Frontal cortex (tissue), 2 donors: ENCODE results near the genes TUBD1, TBX2 and BRIP1.

DNA sequence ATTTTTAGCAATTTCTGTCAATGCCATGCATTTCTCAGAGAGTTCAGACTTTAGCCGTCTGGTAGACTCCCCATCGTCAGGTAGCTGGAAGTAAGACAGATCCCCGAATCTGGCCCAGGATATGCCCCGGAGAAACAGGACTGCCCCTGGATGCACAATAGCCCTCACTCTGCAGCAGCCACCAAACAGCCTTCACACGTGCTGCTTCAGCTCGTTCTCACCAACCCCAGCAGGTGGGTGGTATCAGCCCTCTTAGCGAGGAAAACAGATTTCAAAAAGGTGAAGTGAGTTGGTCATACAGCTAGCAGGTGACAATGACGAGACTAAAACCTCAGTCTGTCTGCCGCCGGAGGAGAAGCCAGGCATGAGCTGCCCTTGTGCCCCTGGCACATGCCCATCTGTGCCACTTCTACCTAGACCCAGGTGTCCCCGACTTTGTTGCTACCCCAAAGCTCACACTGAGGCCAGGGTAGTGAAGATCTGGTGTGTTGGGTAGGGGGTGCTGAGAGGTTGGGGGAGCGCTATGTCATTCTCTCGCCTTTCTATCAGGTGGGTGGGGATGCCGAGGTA lies 92.5 kb downstream of the YPEL2 start:
- RAMPAGE, long total RNA = no peak

GRCh38 chr17:59436776-59437406 lies 105.4 kb downstream of the YPEL2 start:
- RAMPAGE, long total RNA = no peak

DNA sequence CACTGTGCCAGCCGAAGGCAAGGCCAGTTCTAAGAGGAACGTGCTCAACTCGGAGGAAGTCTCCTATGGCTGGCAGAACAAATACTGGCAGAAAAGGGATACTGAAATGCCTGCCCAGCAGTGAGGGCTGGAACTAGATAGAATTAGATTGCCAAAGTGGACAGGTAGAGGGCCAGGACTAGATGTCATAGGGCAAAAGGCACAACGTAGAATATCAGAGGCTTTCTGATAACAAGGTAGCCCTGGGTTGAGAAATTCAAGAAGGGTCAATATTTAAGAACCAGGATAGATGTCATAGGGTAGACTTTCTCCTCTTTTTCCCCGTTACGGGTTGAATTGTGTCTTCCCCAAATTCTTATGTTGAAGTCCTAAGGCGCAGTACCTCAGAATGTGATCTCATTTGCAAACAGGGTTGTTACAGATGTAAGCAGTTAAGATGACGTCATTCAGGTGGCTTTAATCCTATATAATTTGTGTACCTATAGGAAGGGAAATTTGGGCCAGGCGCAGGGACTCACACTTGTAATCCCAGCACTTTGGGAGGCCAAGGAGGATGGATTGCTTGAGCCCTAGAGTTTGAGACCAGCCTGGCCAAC lies 99.6 kb upstream of the DHX40 start:
- RAMPAGE, long total RNA = no peak

- RAMPAGE, long total RNA = no peak
Measured at GRCh38 chr17:59616369-59616819, 3.3 kb upstream of the CLTC start.

- RAMPAGE, long total RNA = no peak
Measured at GRCh38 chr17:59654829-59655671, 35.4 kb downstream of the CLTC start.

GRCh38 chr17:59783234-59783546 lies 75.7 kb downstream of the VMP1 start:
- RAMPAGE, long total RNA = no peak

DNA sequence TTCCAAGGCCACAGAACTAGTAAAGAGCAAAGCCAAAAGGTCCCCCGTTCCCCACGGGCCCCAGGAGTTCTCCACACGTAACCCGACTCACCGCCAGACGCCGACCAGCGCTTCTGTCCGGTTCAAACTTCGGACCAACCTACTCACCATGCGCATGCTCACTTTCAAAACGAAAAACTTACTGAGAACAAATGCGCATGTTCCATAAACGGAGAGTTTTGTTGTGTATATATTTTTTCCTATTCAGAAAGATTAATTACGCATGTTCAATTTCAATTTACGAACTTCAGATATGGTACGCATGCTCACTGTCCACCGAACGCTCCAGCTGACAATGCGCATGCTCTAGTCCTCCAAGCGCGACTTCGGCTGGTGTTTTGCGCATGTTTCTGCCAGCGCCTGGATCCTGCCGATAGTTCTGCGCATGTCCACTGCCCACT lies at the start of gene TUBD1:
Gene TUBD1, minus strand, starts transcription at position 338 of the 440 bp plus-strand sequence.
- RAMPAGE, long total RNA = no peak

- RAMPAGE, long total RNA = no peak
Measured at GRCh38 chr17:60134579-60135451, 15.0 kb upstream of the CA4 start.

GRCh38 chr17:60194191-60194800 lies 44.5 kb downstream of the CA4 start:
- RAMPAGE, long total RNA = no peak

- RAMPAGE, long total RNA = no peak
Measured at GRCh38 chr17:61149666-61150515, 249.8 kb upstream of the TBX2 start.

- RAMPAGE, long total RNA = no peak
Measured at GRCh38 chr17:61322180-61323020, 77.2 kb upstream of the TBX2 start.

DNA sequence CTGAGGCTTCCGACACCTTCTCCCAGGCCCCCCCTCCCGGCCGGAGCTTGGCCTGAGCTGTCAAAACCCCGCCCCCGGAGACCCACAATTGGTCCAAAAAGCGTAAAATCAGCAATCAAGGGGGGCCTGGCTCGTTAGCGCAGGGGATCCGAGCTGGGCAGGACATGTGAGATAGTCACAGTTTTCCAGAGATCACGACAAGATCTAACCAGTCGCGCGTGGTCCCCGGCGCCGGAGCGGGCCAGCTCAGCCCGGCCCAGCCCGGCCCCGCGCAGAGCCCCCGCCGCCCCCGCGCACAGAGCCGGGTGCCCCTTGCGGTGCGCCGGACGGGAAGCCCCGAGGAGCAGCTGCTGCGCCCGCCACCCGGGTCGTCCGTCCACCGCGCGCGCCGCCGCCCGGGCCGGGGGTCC lies at the start of gene TBX2:
Gene TBX2, plus strand, starts transcription at position 134 of the 410 bp plus-strand sequence.
- RAMPAGE, long total RNA = no peak

DNA sequence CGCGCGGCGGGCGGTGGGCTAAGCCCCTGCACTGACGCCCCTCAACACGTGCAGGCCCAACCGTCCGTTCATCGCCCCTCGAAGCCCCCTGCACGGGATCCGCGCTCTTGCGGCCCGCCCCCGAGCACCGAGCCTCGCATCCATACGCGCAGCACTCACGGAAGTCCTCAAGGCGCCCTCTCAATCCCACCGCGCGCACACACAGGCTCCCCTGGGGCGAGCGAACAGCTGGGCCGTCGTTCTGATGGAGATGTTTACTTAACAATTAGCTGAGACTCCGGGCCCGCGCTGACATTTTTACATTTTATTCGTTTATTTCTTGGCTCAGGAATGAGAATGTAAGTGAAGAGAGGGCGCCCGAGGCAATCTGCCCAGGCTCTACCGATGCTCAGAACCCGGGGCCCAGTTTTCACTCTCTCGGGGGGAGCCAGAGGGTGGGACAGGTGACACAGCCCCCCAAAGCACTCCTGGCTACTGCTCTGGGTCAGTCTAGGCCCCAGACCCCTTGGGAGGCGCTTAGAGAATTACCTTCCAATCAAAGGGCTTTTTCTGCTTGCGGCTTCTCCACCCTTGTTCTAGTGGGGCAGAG lies 3.7 kb downstream of the TBX2 start:
- RAMPAGE, long total RNA = no peak

DNA sequence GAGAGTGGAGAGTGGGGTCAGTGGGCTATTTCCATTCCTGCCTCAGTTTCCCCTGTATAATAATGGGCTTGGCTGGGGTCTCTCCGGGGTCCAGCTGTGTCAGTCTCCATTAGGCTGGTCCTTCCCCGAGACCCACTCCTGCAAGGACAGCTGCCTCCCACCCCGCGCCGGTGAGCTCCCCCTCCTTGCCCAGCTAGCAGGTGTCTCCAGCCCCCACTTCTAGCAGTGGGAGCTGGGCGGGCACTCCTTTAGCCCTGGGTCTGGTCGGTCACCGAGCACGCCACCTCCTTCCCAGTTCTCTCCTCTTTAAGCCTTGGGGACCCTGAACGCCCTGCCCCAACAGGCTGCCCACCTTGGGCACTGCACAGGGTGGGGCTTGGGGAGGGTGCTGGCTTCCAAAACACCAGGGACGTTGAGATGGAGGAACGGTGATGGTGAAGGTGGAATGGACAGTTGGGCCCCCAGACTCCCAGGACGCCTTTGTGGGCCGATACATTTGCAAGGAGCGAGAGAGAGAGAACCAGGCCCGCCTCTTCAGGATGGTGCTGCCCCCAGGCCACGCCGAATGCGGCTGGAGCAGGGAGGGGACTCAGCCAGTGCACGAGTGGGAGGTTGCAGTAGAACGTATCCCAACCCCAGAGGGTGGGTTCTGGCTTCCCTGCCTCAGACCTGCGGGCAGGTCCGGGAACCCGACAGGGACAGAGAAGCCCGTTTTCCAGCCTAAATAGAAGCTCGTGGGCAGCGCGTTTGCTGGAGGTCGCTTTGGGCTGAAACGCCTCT lies 10.6 kb downstream of the TBX2 start:
- RAMPAGE, long total RNA = no peak

DNA sequence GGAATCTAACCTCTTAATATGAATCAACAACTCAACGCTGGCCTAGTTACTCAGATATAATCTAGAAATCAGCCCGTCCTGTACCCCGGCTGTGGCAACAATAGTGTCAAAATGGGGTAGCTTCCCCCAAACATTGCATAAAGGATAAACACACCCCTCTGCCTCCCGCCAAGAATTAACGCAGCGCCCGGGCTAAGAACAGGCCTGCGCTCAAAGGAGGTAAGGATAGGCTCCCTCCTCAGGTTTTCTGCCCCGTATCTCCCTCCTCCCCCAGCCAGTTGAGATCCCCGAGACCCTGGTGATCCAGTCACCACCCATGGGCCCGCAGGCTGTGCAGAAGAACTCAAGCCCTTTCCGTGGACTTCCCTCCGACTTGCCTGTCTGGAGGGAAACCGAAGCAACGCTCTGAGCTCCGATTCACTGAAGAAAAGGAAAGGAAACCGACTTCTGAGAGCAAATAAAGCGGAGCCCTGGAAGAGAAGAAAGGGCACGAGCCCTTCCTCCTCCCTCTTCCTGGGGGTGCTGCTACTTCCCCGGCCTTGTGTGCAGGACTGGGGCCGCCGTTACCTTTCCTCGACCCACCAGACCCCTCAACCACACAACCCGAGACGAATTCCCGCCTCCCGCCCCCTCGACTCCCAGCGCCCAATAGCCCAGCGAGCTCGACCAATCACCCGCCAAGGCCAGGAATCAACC lies at the start of gene BRIP1:
Gene BRIP1, minus strand, starts transcription at position 622 of the 696 bp plus-strand sequence.
- RAMPAGE, long total RNA = no peak

DNA sequence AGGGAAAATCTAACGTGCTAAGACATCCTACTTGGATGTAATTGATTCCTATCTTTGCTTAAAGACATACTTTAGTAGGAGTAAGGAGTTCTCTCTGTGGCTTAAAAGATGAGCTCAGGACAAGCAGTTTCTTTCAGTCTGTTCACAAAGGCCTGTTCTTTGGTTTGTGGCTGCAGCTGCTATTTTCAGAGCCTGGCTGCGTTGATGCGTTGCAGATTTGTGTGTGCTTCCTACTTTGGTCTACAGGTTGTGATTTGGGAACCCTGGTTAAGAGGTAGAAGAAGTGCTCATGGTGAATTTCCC lies 24.5 kb upstream of the TLK2 start:
- RAMPAGE, long total RNA = no peak

GRCh38 chr17:62458522-62458886 lies 20.1 kb upstream of the TLK2 start:
- RAMPAGE, long total RNA = no peak

- RAMPAGE, long total RNA = no peak
Measured at GRCh38 chr17:62564684-62565185, 62.7 kb upstream of the MRC2 start.

DNA sequence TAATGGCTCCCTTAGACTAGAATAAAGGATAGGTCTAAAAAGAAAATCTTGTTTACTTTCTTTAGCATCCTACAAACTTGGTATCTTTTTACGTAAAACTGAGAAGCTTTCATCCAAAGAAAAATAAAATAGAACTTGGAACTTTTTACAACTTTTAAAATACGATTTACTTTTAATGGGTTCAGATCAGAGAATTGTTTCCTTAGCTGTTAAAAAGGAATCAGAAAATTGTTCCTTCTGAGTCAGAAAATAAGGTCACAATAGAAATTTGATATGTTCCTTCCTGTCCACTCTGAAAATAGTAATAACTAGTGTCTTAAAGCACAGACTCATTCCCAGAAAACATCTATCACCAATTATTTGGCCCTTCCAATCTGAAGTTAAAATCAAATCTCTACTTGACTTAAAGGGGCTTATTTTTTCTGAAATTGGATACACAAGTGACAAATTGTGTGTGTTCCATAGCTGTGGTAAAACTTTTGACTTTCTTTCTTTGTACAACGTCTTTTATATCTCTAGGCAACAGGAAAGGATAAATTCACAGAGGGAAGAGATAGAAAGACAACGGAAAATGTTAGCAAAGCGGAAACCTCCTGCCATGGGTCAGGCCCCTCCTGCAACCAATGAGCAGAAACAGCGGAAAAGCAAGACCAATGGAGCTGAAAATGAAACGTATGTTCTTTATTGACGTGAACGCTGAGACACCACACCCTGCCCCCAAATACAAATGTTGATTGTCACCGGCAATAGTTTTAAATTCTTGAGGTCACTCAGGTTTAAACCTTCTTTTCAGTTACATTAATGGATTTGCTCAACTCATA lies 54.6 kb upstream of the MRC2 start:
- RAMPAGE, long total RNA = no peak

- RAMPAGE, long total RNA = no peak
Measured at GRCh38 chr17:62671410-62672178, 44.1 kb downstream of the MRC2 start.